Measurements from ENCODE around the gene UNCX.

- PRO-cap = no peak
- RAMPAGE, long total RNA = no peak
These were observed 9.4 kb upstream of the SUN1 start for GRCh38 chr7:822530-823529.

DNA sequence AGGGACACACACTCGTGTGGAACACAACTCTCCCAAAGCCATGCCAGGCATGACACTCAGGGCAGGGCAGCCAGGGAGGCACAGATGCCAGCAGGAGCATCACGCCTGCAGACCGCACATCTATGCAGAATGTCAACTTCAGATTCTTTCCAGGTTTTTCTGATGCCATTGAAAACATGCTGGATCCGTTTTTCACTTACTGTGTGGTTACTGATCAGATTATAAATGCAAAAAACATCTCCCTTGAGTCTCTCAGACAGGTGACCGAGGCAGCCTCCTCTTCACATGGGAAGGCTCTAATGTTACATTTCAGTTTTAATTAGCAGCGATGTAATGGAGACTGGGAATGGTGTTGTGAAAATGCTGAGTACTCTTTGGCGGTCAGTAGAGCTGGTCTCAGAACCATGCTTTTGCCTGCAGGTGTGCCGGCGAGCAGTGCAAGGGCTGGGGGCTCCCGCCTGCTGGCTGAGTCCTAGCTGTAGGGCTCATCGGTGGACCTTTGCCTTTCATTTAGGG, 3.2 kb upstream of the SUN1 start:
- PRO-cap = no peak
- RAMPAGE, long total RNA = no peak

DNA sequence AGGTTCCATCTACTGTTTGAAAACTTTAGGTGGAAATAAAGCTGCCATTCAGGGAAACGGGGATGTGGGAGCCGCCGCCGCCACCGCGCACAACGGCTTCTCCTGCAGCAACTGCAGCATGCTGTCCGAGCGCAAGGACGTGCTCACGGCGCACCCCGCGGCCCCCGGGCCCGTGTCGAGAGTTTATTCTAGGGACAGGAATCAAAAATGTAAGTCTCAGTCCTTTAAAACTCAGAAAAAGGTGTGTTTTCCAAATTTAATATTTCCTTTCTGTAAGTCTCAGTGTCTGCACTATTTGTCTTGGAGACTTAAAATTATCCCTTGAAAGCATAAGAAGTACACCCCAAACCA, 11.0 kb downstream of the SUN1 start:
- PRO-cap = no peak
- RAMPAGE, long total RNA = no peak

DNA sequence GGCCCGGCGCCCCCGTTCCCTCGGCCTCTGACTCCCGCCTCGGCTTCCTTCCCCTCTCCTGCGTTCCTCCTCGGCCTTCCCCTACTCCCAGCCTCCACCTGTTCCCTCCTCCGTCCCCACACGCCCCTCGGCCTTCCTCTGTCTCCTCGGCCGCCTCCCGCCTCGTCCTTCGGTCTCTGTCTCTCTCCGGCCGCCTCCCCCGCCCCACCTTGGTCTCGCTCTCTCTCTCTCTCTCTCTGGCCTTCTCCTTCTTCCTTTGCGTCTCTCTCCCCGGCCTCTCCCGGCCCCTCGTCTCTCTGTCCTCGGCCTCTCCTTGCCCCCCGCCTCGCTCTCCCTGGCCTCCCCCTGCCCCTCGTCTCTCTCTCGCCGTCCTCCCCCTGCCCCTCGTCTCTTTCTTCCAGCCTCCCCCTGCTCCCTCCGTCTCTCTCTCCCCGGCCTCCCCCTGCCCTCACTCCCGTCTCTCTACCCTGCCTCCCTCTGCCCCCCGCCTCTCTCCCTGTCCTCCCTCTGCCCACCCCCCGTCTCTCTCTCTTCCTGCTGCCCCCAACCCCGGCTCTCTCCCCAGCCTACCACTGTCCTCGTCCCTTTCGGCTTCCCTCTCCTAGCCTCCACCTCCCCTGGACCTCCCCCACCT, 748 bp downstream of the GET4 start:
- PRO-cap = no peak
- RAMPAGE, long total RNA = no peak

DNA sequence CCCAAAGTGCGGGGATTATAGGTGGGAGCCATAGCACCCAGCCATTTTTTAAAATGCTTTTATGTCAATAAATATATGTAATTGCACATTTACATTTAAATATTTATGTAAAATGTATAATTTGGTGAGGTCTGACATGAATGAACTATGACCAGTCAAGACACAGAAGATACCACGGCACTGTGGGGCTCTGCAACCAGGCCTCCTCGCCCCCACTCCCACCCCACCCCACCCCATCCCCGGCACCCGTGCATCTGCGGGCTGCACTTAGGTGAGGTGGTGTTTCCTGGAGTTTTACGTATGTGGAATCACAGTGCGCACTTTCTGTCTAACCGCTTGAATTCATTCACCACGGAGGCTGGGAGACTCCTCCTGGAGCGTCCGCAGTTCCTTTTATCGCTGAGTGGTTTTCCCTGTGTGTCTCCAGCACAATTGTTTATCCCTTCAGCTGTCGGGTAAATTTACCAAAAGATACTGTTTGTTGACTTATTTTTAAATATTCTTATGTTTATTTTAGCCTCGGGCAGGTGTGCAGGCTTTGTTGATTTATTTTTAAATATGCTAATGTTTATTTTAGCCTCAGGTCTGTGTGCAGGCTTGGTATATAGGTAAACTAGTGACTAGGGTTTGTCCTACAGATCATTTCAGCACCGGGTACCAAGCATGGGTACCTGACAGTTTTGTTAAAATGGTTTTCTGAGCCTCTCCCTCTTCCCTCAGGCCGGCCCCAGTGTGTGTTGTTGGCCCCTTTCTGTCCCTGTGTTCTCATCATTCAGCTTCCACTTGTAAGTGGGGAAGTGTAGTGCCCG, 5.0 kb downstream of the GET4 start:
- PRO-cap = no peak
- RAMPAGE, long total RNA = no peak

DNA sequence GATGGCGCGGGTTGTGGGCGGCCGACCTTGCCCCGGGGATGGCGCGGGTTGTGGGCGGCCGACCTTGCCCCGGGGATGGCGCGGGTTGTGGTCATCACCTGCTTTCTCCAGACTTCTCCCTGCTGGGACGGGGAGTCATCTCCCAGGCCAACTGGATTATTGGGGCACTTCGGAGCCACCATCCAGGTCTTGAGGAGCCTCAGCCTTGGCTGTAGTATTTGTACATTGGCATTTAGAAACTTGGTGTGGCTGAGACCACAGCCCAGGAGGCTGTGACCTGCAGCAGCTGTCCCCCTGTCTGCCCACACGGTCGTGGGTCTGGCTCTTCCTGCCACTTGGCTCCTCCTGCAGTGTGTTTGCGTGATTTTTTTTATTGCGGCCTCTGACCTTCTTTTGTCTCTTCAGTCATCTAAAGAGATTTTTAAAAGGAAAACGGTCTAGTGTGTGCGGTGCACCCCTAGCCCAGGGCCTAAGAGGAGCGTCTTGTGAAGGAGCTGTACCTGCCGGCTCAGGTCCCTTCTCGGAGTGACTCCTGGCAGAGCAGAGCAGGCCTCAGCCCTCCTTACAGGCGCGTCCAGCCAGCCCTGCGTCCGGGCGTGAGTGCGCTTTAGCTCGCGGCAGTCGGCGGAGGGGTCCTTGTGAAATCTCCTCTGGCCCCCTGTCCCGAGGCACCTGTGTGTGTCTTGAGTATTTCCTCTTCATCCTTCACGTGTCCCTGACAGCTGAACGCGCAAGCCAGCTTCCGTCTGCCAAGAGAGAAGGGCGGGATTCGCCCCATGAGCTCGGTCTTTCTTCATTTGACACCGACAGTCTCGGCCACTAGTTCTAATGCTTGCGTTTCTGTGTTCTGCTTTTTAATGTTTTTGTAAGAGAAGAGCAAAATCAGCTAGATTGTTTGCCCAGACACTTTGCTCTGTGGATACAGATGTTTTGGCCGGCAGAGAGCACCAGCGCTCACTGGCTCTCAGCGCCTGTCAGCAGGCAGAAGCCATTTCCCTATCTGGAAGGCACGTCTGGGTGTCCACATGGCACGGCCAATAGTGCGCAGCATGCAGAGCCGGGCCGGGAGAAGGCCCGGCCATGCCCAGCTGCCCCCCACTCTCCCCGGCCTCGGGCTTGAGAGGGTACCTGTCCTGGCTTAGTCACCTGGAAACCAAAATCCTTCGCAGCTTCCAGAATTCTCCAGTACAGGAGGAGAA, 6.7 kb downstream of the GET4 start:
- PRO-cap = no peak
- RAMPAGE, long total RNA = no peak

DNA sequence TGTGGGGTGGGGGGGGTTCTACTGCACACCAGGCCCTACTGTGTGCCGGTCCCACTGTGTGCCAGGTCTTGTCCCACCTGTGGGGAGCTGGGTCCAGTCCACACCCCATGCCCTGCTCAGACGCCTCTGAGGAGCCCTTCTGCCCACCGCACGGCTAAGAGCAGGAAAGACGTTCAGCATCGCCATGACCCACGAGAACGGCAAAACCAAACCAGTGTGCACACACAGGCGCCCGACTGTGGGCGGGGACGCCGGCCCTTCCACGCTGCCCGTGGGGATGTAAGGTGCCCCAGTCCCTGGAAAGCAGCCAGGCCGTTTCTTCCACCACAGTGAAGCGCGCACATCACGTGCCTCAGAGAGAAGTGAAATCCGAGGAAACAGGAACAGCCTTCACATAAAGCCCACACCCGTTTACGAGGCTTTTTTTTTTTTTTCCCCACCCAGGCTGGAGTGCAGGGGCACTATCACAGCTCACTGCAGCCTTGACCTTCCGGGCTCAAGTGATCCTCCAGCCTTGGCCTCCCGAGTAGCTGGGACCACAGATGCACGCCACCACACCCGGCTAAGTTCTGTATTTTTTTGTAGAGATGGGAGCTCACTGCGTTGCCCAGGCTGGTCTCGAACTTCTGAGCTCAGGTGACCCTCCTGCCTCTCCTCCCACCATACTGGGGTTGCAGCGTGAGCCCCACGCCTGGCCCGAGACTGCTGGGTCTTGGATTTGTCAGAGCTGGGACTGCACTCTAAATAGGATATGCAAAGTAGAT, 33.7 kb downstream of the GET4 start:
- PRO-cap = no peak
- RAMPAGE, long total RNA = no peak

DNA sequence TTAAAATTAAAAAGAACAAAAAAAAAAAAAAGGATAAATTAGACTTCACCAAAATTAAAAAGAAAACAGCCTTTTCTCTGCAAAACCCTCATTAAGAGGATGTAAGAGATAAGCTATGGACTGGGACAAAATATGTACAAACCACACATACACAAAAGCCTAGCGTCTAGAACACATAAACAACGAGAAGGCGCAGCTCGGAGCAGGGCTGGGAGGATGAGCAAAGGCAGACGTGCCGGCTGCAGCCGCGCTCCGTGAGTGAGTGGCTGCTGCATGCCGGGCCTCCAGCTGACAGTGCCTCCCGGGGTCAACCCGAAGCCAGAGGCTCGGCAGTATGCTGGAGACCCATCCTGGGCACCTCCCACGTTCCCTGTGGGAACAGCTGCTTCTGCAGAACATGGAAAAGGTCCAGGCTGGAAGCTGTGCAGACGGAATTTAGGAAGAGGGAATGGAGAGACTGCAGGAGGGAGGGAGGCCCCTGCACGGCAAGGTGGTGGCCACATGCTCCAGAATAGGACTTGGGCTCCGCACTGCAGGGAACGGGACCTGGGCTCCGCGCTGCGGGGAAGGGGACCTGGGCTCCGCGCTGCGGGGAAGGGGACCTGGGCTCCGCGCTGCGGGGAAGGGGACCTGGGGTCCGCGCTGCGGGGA, 3.5 kb upstream of the GPR146 start:
- PRO-cap = no peak
- RAMPAGE, long total RNA = no peak

DNA sequence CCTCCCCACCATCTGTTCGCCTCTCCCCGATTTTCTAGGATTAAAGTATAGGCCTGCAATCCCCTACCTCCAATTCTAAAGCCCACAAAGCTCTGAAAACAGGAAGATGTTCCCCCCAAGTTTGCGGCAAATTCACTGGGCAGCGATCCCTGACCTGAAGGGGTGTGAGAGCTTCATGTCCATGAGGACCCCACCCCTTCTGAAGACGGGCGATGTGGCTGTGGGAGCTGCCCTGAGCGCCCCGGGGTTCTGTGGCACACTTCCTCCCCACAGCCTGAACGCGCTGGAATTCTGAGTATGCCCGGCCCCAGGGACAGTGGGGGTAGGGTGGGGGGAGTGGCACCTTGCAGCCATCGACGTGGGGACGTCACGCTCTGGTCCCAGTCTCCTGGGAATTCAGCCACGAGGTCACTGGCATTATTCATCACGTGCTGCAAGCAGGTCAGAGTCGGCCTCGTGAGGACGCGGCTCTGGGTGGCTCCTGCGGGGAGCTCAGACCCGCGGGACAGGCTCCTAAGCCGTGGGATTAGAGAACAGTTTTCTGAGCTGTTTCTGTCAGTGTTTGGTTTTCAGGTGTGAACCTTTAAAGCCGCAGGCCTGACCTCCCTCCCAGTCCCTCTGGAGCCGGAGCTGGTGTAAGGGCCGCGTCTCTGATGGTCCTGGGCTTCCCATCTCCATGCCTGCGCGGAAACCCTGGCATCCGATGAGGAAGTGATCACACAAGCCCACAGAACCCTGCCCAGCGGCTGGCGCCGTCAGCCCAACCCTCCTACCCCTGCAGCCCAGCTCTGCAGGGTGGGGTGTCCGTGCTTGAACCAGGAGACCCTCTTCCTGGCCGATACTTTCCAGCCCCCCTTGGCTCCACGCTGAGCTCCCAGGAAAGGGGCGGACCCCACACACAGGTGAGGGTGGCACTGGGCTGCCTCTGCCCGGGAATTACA, 16.1 kb downstream of the GPR146 start:
- PRO-cap = bidirectional peak, plus-strand start at position 445 of the sequence, minus-strand start at position 398 of the sequence
- RAMPAGE, long total RNA = no peak

DNA sequence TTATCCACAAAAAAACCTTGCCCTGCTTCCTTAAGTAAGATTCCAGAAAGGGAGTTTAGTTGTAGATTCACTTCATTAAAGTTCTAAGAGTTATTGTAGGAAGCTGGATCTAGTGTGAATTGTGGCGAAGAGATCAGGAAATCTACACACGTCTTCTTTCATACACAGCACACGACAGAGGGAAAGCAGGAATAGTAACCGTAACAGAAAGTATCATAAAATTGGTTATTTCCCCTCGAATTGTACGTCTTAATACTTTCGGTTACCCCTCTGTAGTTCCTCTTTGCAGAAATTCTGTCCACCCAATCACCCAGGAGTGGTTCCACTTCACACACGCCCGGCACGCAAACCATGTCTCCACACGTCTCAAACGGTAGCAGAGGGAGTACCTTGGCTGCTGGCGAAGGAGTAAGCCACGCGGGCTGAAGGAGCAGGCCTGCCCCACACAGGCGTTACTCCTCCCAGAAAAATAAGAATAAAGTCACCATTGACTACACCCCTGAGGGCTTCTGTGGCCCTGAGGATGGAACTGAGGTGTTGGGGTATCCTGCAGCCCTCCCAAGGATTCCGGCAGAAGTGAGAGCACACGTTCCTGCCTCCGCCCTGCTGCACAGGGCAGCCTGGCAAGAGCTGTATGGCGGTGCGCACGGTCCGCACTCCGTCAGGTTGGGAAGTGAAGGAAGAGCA, 17.9 kb downstream of the GPR146 start:
- PRO-cap = no peak
- RAMPAGE, long total RNA = no peak

GRCh38 chr7:1085237-1085616, 2.7 kb upstream of the GPER1 start:
- PRO-cap = no peak
- RAMPAGE, long total RNA = no peak

- PRO-cap = no peak
- RAMPAGE, long total RNA = no peak
These were observed 5.1 kb downstream of the GPER1 start for GRCh38 chr7:1092765-1093568.

- PRO-cap = no peak
- RAMPAGE, long total RNA = no peak
These were observed 15.5 kb downstream of the GPER1 start for GRCh38 chr7:1103399-1103761.

DNA sequence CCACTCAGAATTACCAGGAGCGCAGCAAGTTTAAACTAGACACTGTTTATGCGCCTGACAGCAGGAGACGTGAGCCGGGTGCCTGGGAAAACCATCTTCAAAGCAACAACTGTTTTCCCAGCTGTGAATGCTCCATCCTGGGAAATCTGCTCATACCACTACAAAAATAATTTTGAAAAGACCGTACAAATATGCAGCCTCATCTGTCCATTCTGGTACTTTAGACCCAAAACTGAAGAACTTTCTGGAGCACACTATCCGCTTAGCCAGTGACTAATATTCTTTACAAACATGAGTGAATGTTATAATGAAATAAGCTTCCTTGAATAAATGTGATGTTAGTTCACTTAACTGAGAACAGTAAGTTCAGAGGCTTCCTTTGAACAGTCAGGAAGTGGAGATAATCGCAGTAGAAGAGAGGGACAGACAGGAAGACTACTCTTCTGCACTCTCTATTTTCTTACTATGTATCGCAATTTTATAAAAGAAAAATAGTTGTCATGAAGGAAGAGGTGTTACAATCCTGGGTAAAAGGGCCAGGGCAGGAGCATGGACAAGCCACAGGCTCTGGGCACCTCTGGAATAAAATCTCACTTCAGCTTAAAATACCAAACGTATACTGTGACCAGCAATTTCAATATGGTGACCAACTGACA, 16.8 kb downstream of the GPER1 start:
- PRO-cap = no peak
- RAMPAGE, long total RNA = no peak

GRCh38 chr7:1229458-1230470, 2.9 kb upstream of the UNCX start:
- PRO-cap = no peak
- RAMPAGE, long total RNA = no peak

DNA sequence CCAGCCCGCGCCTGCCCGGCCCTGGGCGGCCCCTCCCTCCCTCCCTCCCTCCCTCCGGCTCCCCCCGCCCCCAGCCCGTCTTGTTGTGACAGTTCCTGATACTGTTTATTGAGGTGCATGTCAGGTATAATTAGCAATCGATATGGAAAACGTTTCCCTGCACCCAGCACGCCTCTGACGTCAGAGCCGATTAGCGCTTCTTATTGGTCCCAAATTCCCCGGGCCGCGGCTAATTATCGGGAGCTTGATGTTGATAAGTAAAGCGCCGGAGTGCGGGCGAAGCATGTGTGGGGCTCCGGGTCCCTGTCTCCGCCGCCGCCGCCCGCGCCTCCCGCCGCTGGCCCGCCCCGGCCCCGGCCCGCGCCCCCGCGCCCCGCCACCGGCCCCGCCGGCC, at the start of gene UNCX:
Gene UNCX, plus strand, starts transcription at position 260 of the 394 bp plus-strand sequence.
- PRO-cap = no peak
- RAMPAGE, long total RNA = no peak

DNA sequence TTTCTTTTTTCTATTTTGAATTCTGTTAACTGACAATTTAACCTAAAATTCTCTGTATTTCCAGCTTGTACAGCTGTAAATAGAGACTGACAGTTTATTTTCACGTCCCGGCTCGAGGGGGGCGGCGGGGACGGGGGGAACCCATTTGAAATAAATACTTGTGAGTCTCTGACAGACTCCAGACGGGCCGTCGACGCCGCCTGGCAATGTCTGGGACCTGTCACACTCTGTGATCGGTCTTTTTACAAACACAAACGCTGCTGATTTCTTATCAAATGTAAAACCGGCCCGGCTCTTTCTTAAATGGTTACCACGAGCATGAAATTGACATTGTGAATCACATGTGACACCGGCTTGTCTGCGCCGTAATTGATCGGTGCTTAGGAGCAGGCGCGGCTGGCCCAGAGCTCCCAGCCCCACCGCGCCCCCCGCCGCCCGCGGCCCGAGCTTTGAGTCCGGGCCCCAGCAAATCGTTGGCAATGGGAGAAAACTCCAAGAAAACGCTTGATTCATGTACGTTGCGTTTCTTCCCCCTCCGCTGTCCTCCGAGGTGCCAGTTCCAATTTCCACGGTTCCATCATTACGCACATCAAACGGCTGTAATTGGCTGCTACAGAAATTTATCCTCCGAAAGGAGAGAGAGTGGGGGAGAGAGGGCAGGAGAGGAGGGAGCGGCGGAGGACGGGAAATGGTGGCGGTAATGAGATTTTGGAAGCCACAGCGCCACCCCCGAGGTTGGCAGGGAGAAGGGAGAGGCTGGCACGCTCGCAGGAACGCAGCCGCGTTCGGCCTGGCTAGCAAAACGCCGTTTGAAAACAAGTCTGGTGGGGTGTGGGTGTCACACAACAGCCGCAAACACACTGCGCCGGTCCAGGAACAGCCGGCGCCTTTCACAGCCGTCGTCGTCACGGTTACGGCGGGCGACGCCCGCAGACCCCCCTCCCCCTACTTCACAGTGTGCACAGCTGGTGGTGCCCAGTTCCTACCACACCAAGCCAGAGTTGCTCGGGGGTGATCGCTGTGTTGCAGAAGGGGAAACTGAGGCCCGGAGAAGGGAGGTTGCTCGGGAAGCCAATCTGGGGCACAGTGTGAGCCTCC, 57.3 kb downstream of the UNCX start:
- PRO-cap = no peak
- RAMPAGE, long total RNA = no peak

DNA sequence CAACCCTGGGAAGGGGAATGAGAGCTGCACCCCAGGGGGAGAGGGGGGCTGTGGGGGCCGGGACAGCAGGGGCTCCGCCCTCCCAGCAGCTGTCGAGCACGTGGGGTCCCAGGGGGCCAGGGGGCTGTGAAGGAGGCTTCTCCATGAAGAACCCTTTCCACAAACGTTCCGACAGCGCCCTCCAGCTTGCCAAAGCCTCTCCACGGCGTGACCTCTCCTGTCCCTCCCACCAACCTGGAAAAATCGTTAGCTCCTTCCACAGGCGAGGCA, 66.2 kb downstream of the UNCX start:
- PRO-cap = no peak
- RAMPAGE, long total RNA = no peak

DNA sequence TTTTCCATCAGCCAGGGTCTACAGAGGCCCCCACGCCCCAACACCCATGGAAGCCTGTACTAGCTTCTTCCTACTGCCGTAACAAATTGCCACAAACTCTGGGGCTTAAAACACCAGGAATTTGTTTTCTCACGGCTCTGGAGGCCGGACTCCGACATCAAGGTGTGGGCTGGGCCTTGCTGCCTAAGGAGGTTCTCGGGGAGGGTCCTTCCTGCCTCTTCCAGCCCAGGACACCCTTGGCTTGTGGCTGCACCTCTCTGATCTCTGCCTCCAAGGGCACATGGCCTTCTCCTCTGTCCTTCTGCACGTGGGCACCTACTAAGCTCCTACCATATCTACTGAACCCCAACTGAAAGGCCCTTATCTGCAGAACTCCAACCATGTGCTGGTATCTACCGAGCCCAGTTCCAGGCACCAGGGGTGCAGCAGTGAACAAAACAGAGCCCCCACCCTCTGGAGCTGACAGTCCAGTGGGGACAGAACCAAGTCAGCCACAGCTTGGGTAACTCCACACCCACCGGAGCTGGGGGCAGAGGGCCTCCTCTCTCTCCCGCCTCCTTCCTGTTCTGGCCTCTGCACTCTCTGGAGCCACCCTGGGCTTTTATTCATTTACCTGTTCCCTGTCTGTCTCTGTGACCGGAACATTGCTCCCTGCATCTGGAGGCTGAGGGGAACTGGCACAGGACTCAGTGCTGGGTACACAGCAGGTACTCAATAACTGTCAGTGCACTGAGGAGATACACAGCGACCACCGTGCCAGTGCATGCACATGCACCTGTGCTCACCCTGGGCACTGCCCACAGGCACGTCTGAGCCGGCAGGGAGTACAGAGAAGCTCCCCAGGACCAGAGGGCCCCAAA, 2.2 kb downstream of the MICALL2 start:
- PRO-cap = no peak
- RAMPAGE, long total RNA = no peak

GRCh38 chr7:1537867-1538978, 7.7 kb downstream of the MAFK start:
- PRO-cap = bidirectional peak, plus-strand start at chr7:1538293, minus-strand start at chr7:1538011
- RAMPAGE, long total RNA = no peak